Airway epithelial cell (primary cell): ENCODE measurements around the genes RIC1, KIAA2026, UHRF2 and GLDC.

DNA sequence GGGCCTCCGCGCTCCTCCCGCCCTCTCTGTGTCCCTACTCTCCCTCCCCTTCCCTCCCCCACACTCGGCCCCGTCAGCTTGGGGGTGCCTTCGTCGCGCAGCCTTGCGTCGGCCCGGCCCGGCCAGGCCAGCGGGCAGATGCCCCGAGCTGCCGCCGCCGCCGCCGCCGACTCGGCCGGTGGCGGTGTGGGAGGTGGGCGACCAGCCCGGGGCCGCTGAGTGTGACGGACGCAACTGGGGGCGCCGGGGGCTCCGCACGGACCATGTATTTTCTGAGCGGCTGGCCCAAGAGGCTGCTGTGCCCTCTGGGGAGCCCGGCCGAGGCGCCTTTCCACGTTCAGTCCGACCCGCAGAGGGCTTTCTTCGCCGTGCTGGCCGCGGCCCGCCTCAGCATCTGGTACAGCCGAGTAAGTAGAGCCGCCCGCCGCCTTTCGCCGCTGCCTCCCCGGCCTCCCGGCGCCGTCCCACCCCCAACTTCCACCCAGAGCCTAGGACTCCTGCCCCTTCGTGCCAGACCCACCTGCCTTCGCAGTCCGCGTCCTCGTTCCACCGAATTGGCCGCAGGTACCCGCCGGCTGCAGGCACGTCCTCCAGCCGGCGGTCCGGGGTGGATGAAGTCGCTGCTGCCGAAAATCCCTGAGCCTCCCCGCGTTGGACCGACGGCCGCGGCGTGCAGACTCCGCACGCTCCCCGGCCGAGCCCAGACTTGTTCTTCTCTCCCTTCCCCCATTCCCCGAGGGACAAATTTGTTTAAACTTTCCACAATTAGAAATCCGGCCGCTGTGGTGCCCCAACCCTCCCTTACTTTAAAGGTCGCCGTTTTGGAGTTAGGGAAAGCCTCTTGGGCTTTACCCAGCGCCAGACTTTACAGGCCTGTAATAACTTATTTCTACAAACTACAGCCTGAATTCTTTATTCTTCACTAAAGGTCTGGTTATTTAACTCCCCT, at the start of gene RIC1:
Gene RIC1, plus strand, starts transcription at position 61 of the 949 bp plus-strand sequence.
- RAMPAGE, long total RNA = start-site peak on the minus strand centred at position 646 of the sequence, 79 bp wide, 93 and 12 reads in 2 replicates

DNA sequence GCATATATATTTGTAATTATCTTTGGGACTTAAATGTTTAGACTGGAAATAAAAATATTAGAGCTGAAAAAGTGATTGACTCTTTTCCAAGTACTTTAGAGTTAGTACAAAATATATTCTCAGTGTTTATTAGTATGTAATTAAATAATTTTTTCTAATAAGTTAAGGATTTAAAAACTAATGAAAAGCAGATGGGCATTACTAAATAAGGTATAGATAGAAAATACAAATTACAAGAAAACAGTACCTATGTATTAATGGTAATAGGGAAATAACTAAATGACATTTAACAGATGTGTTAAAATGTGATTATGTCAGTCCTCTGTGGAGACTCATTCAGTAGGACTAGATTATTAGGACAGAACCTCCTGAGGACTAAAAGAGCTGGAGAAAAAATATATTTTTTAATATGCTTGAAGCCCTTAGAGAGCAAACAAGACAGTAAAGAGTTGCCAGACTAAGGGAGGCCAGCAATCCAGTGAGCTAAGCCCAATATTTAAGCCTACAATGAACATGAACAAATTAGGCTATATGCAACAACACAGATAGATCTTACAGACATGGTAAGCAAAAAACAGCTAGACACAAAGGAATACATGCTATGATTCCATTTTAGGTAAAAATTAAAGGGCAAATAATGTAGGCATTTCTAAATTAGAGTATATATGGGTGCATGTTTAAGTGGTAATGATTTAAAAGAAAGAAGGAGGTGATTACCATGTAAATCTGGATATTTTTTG, 101.1 kb downstream of the RIC1 start:
- RAMPAGE, long total RNA = no peak

DNA sequence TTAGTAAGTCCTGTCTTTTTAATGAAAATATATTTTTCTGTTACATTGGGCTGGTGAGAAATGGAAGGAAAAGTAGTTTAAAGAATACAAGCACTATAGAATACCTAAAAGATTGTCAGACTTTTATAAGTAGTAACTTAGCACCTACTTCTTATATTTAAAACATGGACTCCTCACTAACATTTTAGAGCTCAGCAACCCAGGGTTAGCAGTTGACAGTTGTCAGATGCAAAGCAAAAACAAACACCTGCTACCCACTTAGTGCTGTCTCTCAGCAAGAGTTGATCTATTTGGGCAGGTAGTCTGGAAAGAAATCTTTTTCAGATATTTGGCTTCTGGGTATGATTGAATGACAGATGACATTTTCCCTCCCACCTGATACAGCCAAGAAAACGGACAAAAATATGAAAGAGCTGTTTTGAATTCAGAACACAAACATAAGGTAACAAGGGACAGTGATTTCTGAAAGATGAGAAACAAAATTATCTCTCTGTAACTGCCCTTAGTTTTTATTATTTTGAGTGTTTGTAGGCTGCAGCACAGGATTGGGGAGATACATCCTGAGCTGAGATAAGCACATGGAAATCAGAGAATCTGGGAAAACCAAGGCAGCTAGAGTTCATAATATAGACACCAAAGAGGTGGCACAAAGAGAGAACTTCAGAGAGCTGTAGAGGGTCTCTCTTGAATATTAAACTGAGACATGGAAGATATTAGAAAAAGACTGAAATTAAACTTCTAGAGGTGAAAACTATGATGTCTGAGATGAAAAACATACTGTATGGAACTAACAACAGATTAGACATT, 96.8 kb downstream of the ERMP1 start:
- RAMPAGE, long total RNA = no peak

DNA sequence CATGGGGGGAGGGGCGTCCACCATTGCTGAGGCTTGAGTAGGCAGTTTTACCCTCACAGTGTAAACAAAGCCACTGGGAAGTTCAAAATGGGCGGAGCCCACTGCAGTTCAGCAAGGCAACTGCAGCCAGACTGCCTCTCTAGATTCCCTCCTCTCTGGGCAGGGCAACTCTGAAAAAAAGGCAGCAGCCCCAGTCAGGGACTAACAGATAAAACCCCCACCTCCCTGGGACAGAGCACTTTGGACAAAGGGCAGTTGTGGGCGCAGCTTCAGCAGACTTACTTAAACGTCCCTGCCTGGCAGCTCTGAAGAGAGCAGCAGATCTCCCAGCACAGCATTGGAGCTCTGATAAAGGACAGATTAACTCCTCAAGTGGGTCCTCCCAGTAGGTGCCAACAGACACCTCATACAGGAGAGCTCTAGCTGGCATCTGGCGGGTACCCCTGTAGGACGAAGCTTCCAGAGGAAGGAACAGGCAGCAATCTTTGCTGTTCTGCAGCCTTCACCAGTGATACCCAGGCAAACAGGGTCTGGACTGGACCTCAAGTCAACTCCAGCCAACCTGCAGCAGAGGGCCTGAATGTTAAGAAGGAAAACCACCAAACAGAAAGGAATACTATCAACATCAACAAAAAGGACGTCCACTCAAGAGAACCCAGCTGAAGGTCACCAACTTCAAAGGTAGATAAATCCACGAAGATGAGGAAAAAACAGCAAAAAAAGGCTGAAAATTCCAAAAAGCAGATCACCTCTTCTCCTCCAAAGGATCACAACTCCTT, 52.9 kb downstream of the ERMP1 start:
- RAMPAGE, long total RNA = no peak

- RAMPAGE, long total RNA = no peak
Measured at GRCh38 chr9:6006663-6007029, 1.6 kb downstream of the KIAA2026 start.

GRCh38 chr9:6008180-6008841, at the start of gene KIAA2026:
KIAA2026 (minus strand) TSS chr9:6008482.
- RAMPAGE, long total RNA = no peak

DNA sequence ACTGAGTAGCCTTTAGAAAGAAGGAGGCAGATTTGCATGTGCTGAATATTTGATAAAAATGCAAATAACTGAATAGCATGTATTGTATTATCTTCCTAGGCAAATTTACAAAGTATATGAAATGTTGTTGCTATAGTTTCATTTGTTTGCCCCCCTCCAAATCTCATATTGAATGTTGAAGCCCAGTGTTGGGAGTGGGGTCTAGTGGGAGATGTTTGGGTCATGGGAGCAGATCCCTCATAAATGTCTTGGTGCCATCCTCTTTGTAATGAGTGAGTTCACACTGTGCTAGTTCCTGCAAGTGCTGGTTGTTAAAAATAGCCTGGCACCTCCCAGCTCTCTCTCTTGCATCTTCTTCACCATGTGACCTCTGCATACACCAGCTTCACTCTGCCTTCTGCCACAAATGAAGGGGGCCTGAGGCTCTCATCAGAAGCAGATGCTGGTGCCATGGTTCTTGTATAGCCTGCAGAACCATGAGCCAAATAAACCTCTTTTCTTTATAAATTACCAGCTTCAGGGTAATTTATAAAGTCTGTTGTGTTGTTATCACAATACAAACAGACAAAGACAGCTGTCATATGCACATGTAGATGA, 74.8 kb upstream of the RANBP6 start:
- RAMPAGE, long total RNA = no peak

GRCh38 chr9:6217894-6218719, 2.5 kb downstream of the IL33 start:
- RAMPAGE, long total RNA = no peak

DNA sequence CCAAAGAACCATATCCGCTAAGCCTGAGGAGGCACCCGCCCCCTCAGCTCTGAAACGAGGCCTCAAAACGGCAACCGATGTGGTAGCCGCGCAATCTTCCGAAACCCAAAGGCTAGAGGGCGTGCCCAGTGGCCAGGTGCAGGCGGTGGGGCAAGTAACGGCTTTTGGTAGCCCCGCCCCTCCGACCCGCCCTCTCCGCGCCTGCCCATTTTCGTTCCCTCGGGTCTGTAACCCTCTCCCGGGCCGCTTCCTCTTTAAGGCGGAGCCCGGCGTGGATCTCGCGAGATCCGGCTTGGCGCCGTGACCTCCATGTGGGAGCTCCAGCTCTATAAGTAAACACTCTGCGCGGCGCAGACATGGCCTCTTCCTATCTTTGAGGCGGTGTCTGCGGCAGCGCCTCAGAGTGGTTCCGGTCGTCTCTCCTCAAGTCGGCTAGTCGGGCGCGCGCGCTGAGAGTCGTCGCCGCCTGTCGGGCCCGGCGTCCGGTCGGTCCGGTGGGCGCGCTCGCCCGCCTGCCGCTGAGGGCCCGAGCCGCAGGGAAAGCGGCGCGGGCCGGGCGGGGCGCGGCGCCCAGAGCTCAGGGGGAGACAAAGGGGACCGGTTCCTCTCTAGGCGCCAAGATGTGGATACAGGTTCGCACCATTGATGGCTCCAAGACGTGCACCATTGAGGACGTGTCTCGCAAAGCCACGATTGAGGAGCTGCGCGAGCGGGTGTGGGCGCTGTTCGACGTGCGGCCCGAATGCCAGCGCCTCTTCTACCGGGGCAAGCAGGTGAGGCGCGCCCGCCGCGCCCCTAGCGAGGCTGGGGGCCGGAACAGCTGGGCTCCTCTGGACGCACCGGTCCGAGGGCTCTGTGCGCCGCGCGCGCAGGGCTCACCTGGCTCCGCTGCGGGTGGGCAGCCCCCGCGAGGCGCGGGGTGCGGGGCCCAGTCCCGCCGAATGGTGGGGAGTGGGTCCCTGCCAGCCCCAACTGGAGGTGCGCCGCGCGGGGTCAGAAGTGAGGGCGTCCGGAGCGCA, at the start of gene UHRF2:
Gene UHRF2, plus strand, starts transcription at position 329 of the 1,019 bp plus-strand sequence.
- RAMPAGE, long total RNA = no peak

DNA sequence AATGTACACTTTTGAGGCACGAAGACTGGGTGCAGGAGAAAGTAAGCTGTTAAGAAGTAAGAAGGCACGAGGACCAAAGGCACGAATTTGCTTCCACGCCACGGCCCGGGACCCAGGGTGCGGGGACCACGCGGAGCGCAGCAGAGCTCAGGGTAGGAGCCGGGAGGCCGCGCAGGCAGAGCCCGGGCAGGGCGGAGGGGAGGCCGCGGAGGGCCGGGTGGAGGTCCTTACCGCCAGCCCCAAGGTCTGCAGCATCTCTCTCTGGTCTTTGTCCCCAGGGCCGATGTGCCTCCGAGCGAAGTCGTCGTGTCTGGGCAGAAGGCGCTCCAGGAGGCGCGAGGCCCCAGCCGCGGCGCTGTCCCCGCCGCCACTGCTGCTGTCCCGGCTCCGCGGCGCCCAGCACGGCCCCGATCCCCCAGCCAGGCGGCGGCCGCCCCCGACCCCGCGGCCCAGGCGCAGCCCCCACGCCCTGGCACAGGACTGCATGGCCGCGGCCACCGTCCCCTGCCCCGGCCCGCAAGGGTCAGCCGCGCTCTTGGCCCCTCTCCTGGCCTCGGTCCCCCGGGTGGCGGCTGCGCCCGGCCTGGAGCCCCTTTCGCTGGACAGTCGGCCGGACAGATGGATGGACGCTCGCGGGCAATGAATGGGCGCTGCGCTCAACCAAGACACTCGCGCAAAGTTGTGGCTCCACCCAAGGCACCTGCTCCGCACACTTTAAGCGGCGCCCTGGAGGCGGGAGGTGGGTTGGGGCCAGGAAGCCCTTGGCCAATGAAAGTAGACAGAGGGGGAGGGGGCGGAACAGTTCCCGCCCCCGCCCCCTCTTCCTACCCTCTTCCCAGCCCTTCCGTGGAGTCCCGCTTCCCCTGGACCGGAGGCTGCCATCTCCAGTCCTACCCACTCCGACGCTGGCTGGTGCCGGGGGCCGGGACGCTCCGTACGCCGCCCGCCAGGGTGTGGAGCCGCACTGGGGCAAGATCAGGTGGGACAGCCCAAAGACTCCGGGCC, at the start of gene GLDC:
Gene GLDC, minus strand, starts transcription at position 716 of the 1,005 bp plus-strand sequence.
- RAMPAGE, long total RNA = no peak

DNA sequence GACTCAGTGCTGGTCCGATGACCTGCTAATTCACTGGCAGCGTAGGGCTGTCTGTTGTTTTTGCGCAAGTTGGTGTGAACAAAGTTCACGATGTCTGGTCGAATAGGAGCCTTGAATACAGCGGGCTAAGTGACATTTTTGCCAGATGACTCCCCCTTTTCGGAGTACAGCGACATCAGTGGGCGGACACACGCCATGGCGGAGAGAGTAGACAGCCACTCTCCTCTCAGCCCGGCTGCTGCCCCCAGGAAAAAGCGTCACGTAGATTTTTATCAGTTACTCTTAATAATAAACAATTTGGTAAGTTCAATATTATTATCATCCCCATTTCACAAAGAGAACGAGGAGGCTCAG, 321.5 kb downstream of the DMAC1 start:
- RAMPAGE, long total RNA = no peak

- RAMPAGE, long total RNA = no peak
Measured at GRCh38 chr9:8314978-8315725, 515.6 kb upstream of the DMAC1 start.

- RAMPAGE, long total RNA = no peak
Measured at GRCh38 chr9:8822555-8822932, 1023.0 kb upstream of the DMAC1 start.

- RAMPAGE, long total RNA = no peak
Measured at GRCh38 chr9:10911372-10911779, 298.6 kb upstream of the PTPRD start.

- RAMPAGE, long total RNA = no peak
Measured at GRCh38 chr9:12262214-12262692, 430.9 kb upstream of the TYRP1 start.

- RAMPAGE, long total RNA = no peak
Measured at GRCh38 chr9:12698291-12698744, 5.1 kb downstream of the TYRP1 start.

GRCh38 chr9:12813481-12814243, 38.8 kb downstream of the LURAP1L start:
- RAMPAGE, long total RNA = no peak

- RAMPAGE, long total RNA = no peak
Measured at GRCh38 chr9:12934406-12934743, 159.6 kb downstream of the LURAP1L start.

- RAMPAGE, long total RNA = no peak
Measured at GRCh38 chr9:13070445-13071097, 208.9 kb downstream of the MPDZ start.

GRCh38 chr9:13175649-13176450, 103.6 kb downstream of the MPDZ start:
- RAMPAGE, long total RNA = no peak